ENCODE measurements around a stretch of chr7.

DNA sequence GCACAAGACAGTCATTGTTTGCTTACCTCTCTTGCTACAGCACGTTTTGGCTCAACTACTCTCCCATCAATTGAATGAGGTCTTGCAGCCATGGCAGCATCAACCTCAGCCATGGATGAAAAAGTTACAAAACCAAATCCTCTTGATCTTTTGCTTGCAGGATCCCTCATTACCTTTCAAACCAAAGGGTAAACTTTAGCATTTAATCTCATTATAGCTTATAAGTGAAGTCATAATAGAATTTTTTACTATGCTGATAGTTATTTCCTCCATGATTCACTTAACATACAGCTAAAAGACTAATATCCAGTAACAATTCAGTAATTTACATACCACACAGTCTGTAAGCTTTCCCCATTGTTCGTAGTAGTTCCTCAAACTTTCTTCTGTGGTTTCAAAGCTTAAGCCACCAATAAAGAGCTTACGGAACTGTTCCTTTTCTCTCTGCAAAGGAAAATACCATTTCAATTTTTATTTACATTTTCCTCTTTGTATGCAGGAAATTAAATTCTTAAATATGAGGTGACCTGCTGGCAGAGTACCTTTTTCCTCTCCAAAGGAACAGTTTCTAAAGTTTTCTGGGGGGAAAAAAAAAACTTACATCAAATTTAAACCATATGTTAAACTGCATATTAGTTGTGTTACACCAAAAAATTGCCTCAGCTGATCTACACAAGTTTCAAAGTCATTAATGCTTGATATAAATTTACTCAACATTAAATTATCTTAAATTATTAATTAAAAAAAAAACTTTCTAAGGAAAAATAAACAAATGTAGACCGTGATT is 3.1 kb downstream of the HNRNPA2B1 start:
- PRO-cap: no peak

GRCh38 chr7:26198493-26199083 is 2.0 kb downstream of the HNRNPA2B1 start:
- PRO-cap: no peak

DNA sequence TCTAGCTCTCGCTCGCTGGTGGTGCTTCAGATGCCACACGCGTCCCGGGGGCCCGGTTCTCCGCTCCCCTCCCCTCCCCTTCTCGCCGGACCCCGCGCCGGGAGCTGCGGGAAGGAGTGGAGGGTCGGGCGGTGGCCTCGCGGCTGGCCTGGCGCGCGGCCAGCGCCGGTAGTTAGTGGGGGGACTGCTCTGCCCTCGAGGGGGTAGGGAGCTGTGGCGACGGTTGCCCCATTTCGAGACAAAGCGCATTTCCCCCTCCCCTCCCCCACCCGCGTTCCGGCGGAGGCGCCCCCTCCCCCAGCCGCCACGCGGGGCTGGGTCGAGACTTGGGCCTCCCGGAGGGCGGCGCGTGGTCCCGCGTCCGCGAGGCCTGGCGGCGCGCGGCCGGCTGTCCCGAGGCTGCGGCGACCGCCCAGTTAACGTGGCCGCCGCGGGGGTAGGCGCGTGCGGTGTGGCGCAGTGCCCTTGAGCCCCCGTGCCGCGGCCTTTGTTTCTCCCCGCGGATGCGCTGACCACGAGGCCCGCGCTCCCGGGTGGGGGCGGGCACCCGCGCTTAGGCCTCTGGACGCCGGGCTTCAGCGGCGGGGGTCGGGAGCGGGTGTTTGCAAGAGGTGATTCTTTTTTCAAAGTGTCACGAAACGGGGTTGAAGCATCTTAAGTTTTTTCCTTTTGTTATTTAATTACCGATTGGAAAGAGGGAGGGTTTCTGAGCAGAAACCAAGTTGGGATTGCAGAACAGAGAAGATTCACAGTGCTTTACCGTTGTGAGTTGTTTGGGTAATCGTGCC is 495 bp downstream of the CBX3 start:
- PRO-cap: bidirectional peak, plus-strand start at position 419 of the sequence, minus-strand start at position 410 of the sequence

DNA sequence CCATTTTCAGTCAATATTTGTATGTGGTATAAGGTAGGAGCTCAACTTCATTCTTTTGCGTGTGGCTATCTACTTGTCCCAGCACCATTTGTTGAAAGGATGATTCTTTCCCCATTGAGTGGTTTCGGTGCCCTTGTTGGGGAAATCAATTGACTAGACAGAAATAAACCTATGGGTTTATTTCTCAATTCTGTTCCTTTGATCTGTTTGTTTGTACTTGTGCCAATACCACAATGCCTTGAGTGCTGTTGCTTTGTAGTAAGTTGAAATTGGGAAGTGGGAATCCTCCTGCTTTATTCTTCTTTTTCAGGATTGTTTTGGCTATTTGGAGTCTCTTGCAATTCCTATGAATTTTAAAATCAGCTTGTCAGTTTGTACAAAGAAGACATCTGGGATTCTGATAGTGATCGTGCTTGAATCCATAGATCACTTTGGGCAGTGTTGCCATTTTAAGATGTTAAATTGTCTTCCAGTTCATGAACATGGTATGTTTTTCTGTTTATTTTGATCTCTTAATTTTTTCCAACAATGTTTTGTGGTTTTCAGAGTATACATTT is 41.1 kb downstream of the SNX10 start:
- PRO-cap: no peak

GRCh38 chr7:26369431-26369787 is 77.7 kb downstream of the SNX10 start:
- PRO-cap: no peak

DNA sequence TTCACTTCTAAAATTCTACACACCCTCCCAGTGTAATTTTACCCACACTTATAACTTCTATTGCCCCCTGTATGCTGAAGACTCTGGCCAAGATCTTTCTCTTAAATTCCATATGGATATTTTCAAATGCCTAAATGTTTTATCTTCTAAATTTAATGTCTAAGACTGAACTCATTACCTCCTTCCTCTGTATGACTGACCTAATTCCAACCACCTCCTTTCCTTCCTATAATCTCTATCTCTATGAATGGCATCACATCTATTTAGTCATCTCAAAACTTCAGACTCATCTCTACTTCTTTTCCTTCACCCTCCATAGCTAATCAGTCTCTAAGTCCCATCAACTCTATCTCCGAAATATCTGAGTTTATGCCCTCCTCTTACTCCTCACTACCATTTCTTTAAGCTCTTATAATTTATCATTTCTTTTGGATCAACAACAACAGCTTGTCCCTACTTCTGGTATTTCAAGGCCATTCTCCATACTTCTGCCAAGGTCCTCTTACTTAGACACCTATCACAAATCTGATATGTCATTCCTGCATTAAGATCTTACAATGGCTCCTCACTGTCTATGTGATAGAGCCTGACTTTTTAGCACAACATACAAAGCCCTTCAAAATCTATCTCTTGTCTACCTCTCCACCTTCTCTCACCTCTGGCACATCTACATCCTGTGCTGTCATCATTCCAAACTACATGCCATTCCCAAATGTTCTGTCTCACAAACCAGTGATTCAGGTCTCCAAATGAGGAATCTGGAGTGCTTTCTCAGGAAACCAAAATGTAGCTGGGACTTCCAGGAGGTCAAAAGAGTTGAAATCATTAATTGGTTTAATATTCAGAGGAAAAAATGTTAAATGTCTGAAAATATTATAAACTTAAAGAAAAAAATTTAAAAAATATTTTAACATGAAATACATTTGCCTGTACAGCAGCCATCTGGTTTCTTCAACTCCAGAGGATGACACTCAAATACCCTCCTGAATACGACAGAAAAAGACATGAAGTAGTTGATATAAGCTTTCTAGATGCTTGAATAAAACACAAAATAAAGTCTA is 87.8 kb downstream of the SKAP2 start:
- PRO-cap: no peak

GRCh38 chr7:27154739-27155386 is 1.6 kb downstream of the HOXA7 start:
- PRO-cap: no peak

- PRO-cap: no peak
Observed at GRCh38 chr7:27166333-27167003, 1.1 kb upstream of the HOXA9 start.

DNA sequence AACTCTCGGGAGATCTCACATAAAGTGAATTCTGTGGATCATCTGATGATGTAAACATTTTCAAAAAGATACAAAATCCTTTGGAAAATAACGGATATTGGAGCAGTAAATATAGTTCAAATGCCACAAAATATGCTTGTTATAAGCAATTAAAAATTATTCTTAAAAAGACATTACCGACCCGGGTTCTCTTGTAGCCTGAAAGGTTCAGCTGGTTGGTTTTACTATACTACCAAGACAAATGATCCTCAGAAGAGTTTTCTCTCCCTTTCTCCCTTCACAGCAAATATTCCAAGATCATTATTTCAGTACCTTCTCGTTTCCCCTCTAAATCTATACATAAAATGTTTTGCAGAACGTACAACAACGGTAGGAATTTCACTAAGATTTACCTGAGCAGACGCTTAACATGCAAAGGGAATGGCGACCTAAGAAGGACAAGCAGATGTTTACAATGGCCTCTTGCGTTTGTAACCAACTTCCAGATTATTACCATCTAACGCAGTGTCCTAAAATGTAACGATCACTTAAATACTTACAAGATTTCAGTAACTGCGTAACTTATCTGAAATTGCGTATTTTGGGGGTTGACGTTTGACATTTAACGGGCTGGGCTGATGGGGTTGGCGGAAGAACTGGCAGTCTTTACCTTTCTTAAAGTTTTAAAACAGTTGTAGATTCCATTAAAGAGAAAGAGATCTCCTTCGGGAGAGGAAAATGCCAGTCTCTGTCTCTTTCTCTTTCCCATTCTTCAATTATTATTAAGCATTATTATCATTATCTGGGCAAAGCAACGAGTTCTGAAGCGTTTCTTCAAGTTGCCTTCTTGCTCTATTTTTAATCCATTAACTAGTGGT is 2.3 kb downstream of the HOXA13 start:
- PRO-cap: no peak

DNA sequence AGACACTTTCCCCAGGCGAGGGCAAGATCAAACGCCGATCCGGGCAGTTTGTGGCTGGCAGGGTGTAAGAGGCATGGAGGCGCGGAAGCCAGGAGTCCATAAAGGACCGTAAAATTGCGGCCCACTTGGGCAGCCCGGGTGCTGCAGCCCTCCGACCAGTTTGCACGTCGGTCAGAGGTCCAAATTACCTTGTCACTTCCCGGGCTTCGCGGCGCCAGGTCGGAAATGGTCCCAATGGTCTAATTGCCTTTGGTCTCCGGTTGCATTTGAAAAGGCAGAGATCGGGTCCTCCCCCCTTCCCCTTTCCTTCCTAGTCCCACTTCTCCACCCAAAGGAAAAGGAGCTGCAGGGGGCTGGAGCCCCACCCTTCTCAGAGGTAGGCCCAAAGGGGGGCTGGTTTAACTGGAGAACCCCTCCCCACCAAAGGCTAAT is 1.2 kb downstream of the EVX1 start:
- PRO-cap: no peak

DNA sequence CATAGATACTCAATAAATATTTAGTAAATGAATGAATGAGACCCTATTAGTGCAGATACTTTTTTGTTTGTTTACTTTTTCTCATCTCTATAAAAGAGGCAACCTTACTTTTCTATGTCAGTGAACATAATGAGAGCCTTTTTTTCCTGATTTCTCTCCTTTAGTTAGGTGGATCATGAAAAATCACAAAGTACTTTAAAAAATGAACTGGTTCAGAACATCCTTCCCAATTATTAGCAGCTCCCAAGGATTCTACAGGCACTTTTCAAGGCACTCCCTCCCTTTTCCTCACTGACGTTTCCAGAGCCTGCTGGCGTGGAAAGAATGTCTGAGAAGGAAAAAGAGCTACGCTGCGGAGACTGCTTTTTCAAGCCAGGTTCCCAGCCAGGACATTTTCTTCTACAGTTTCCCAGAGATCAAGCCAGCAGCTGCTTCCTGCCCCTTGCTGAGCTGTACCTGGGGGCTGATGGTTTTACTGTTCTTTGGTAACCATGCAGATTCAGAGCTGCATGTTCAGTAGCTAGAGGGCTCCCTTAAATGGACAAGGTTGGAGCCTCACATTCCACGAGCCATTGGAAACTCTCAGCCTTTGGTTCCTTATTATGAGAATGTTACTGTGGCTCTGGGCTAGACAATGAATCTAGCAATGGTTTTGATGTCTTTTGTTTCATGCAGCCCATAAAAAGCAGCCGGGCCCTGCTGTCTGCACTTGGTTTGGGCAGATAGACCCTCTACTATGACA is 133.3 kb downstream of the EVX1 start:
- PRO-cap: no peak

GRCh38 chr7:27420647-27421157 is 178.1 kb downstream of the EVX1 start:
- PRO-cap: no peak

GRCh38 chr7:27462855-27463308 is 199.8 kb downstream of the HIBADH start:
- PRO-cap: no peak

DNA sequence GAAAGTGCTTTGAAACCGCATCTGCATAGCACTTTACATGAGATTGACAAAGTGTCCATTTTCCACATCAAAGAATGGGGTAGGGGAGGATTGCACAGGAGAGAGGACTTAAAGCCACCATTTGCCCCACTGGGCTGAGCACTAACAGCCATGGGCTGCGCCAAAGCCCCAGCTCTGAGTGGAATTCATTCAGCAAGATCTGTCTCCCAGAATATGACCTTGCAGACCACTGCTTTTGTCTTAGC is 149.9 kb downstream of the HIBADH start:
- PRO-cap: unidirectional peak, minus-strand start at position 110 of the sequence

GRCh38 chr7:27899564-27899988 is 159.6 kb downstream of the TAX1BP1 start:
- PRO-cap: no peak

GRCh38 chr7:28105537-28105981 is 75.0 kb downstream of the JAZF1 start:
- PRO-cap: no peak

DNA sequence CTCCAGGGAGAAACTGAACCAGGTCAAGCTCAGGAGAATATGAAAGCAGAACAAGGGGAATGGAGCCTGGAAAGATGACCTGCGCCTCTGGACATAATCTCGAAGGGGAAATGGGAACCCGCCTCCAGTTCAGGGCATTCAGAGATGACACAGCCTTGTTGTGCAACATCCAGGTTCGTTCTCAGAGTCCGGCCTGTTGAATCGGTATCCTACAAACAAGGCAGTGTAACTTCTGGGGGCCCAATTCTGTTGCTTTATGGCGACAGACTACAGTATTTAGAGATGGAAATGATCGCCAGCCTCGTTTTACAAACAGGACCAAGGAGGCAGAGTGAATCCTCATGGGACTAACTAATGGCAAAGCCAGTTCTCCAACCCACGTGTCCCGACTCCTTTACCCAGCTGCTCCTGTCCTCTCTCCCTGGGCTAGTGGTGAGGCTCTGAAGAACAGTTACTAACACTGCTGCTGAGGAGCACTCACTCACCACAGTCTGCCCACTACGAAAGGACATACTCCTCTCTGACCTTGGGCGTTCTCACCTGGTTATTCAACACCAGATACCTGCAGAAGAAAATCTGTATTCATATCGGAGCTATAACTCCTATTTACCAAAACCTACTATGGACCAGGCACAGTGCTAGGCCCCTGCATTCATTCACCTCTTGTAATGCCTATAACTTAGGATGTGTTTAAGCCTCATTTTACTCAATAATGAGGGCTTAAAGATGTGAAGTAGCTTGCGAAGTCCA is 67.5 kb downstream of the JAZF1 start:
- PRO-cap: no peak

DNA sequence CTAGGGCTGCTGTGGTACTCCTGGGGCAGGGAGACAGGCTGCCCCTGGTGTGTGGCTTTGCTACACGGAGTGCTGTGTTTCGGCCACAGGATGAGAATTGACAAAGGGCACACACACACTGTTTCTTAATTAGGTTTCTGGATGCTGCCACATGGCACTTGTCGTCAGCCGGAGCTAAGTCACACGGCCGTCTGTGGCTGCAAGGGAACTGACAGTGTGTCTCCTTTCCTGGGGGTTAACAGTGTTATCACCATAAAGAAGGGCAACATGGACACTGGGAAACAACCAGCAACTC is 55.7 kb upstream of the CREB5 start:
- PRO-cap: no peak

DNA sequence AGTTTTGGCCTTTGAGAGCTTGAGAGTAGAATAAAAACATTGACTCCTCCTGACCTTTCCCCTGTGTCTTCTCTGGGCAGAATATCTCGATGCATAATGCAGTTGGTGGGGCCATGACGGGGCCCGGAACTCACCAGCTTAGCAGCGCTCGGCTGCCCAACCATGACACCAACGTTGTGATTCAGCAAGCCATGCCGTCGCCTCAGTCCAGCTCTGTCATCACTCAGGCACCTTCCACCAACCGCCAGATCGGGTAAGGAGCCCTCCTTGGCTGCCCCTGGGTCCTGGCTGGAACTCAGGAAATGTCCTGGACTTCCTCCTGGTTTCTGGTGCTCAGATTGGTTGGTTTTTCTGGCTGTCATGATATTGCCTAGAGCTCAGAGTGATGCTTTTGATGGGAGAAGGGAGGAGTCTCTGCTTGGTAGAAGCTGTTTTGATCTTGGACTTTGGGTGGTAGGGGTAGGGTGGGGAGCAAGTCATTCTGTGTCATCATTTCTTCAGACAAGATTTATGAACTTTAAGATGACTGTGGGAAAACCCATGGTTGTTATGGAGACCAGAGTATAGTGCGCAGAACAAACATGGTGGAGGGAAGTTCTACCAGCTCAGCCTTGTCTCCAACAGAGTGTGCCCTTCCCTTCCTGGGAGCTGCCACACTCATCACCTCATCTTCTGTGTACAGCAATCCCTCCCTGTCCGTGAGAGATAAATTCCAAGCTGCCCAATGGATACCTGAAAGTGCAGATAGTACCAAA is 158.1 kb downstream of the CREB5 start:
- PRO-cap: no peak

GRCh38 chr7:28621501-28621897 is 209.2 kb downstream of the CREB5 start:
- PRO-cap: no peak